ENCODE measurements around the genes GNAS and EDN3.

GRCh38 chr20:58888536-58889703, 2.3 kb upstream of the GNAS start:
- PRO-cap, 2 experiments: peak in 2 of 2 experiments; most common plus-strand start chr20:58889180 (in 2); most common minus-strand start chr20:58888793 (in 2)

DNA sequence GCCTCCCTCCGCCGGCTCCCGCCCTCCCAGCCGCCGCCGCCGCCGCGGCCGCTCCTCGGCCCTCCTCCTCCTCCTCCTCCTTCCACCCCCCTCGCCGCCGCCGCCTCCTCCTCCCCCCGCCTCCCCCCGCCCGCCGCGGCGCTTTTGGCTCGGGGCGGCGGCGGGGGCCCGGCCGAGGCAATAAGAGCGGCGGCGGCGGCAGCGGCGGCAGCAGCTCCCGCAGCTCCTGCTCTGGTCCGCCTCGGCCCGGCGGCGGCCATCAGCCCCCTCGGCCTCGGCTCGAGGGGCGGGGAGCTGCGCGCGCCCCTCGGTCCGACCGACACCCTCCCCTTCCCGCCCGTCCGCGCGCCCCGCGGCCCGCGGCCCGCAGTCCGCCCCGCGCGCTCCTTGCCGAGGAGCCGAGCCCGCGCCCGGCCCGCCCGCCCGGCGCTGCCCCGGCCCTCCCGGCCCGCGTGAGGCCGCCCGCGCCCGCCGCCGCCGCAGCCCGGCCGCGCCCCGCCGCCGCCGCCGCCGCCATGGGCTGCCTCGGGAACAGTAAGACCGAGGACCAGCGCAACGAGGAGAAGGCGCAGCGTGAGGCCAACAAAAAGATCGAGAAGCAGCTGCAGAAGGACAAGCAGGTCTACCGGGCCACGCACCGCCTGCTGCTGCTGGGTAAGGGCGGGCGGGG, at the start of gene GNAS:
GNAS (plus strand) TSS at position 210 of the 670 bp plus-strand sequence.
- PRO-cap, 2 experiments: peak in 2 of 2 experiments; most common plus-strand start position 210 of the sequence (in 2); most common minus-strand start position 57 of the sequence (in 1)

- PRO-cap, 2 experiments: no peak in any of the 2 experiments
Observed at GRCh38 chr20:58899706-58900812, 8.8 kb downstream of the GNAS start.

GRCh38 chr20:58909899-58910469, 18.8 kb downstream of the GNAS start:
- PRO-cap, 2 experiments: no peak in any of the 2 experiments

DNA sequence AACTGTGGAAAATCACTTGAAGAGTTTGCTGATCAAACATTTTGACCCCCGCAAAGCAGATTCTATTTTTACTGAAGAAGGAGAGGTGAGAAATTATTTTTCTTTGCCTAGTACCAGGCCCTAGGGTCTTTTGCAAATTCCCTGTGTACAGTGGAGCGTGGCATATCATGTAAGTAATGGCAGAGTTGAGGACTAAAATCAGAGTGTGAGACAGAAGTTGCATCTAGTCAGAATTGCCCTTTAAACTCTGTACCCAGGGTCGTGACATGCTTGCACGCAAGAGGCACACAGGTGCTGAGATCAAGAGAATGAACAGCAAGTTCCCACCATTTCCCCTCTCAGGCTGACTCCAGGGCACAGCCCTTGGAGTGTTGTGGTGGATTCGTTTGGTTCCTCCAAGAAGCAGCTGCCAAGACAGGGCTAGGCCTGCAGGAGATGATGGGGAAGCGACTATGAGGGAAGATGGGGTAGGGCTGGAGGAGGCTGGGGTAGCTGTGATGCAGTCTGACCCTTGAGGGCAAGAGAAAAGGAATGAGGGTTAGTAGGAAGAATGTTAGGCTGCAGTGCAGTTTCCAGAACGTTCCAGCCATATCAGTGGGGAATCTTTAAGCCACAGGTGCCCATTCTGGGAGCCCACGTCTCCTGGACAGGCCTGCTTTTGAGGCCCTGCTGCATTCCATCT, 6.8 kb downstream of the NELFCD start:
- PRO-cap, 2 experiments: no peak in any of the 2 experiments

DNA sequence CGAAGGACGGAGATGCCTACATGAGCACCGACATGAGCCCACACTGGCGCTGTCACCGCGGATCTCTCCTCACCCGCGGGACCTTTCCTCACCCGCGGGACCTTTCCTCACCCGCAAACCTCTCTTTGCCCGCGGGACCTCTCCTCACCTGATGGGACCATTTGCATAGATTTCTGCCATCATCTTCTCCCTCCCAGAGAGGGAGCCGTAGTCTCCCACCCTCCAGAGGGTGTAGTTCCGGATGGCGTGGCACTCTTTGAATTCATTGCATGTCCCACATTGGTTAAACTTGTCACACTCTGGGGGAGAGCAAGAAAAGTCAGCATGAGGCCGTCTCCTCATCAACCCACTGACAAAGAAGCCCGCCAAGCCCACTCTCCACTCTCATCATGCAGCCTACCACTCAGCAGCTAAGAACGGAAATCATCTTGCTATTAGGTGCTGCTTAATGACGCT, 9.6 kb downstream of the CTSZ start:
- PRO-cap, 2 experiments: no peak in any of the 2 experiments

DNA sequence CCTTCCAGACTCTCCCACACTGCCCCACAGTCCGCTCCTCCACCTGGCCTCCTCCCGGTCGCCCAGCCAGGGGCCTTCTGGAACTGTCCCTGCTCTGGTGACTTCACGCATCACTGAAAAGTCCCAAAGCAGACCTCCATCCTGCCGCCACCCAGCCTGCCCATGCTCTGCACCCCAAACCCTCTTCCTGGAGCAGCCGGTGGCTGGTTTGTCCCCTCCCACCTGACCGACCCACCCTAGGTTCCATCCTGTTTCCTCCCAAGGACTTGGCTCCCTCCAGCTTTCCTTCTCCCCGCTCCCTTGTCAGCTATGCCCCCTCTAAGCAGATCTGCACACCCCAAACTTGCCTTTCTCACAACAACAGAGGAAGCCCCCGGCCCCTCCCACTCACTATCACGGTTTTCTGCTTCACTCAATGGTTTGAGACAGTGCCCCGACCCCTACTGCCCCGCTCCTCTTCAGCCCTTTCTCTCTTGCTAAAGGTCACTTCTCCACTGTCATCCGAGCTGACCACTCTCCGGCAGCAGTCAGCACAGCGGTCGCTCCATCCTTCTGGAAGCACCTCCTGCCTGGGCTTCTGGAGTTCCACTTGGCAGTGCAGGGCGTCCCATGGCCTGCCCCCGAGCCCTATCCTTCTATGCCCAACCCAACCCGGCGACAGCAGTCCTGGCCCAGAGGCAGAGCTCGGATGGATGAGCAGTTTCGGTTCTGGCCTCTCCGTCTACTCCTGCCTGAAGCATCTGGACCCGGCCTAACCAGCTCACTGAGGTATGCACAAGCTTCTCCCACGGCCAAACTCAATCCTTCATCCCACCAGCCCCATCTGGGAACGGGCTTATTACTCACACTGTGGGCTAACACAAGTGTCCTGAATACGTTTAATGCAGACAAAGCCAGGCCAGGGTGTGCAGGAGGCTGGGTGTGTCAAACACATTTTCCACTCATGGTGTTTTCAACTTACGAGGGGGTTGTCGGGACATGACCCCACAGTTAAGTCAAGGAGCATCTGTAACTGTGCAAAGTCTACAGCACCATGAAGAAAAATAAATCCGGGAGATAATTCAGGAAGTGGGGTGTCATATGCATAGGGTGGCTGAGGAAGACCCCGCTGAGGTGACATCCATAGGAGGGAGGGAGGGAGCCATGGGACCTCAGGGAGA, 4.1 kb downstream of the CTSZ start:
- PRO-cap, 2 experiments: no peak in any of the 2 experiments

DNA sequence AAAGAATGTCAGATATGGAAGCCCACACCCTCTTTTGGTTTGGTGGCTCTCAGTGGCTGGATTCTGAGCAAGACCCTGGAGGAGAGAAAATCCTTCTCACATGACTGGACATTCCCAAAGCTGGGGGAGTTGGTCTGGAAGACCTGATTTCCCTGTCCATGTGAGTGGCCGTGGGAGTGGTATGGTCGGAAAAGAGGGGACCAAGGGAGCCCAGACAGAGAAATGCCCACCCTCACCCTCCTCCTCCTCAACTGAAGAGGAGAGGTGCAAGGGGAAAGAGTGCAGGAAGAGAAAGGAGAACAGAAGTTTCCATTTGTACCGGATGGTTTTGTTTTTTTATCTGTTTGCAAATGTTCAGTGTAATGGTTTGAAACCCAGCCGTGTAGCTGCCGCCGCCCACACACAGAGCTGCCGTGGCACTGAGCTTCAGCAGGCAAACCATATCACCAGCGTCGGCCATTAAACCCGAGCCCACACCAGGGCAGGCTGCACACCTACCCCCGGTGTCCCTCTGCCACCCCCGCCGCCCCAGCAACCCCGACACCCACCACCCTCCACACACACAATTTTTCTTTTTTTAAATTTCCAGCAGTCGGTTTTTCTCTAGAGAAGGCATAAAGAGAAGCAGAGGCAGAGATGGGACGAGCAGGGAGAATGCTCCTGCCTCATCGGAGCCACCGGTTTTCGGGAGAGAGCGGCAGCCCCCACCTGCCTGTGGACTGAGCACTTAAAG, 17.8 kb upstream of the ZNF831 start:
- PRO-cap, 2 experiments: peak in 2 of 2 experiments; most common plus-strand start position 399 of the sequence (in 2); most common minus-strand start position 421 of the sequence (in 2)

DNA sequence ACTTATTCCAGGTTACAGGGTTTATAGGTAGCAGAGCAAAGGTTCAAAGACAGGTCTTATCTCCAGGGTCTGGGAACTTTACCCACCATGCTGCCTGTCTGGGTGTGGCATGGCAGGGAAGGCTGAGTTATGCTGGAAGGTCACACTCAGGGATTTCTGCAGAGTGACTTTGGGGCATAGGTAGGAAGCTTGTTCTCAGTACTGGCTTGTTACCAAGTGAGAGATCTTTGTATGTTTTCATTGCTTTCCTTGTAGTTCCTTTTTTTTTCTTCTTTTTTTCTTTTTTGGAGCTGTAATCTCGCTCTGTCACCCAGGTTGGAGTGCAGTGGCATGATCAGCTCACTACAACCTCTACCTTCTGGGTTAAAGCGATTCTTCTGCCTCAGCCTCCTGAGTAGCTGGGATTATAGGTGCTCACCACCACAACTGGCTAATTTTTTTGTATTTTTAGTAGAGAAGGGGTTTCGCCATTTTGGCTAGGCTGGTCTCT, 1.9 kb downstream of the ZNF831 start:
- PRO-cap, 2 experiments: peak in 1 of 2 experiments; most common plus-strand start position 342 of the sequence (in 1); most common minus-strand start position 324 of the sequence (in 1)

GRCh38 chr20:59177680-59178429, 14.2 kb downstream of the ZNF831 start:
- PRO-cap, 2 experiments: peak in 1 of 2 experiments; most common plus-strand start chr20:59178098 (in 1); most common minus-strand start chr20:59177985 (in 1)

DNA sequence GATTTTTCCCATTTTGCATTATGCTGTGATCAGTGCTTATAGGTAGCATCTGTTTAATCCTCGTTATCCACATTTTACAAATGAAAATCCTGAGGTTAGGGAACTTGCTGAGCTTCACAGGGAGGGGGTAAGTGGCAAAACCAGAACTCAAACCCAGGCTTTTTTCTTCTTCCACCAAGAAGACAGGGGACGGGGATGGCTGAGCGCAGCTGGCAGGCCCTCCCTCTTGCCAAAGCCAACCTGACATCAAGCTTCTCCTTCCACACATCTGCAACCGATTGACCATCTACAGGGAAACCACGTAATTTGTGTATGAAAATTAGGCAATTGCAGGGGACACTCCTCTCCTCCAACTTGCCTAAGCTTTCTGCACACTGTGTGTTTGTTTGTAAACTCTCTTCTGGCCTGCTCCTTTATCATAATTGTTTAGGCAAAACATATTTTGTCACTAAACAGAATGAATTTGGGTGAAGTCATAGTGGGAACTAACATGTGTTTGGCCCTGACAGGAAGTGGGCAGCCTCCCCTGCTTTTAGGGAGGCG, 18.8 kb downstream of the ZNF831 start:
- PRO-cap, 2 experiments: no peak in any of the 2 experiments

GRCh38 chr20:59299825-59300178, 609 bp upstream of the EDN3 start:
- PRO-cap, 2 experiments: no peak in any of the 2 experiments

DNA sequence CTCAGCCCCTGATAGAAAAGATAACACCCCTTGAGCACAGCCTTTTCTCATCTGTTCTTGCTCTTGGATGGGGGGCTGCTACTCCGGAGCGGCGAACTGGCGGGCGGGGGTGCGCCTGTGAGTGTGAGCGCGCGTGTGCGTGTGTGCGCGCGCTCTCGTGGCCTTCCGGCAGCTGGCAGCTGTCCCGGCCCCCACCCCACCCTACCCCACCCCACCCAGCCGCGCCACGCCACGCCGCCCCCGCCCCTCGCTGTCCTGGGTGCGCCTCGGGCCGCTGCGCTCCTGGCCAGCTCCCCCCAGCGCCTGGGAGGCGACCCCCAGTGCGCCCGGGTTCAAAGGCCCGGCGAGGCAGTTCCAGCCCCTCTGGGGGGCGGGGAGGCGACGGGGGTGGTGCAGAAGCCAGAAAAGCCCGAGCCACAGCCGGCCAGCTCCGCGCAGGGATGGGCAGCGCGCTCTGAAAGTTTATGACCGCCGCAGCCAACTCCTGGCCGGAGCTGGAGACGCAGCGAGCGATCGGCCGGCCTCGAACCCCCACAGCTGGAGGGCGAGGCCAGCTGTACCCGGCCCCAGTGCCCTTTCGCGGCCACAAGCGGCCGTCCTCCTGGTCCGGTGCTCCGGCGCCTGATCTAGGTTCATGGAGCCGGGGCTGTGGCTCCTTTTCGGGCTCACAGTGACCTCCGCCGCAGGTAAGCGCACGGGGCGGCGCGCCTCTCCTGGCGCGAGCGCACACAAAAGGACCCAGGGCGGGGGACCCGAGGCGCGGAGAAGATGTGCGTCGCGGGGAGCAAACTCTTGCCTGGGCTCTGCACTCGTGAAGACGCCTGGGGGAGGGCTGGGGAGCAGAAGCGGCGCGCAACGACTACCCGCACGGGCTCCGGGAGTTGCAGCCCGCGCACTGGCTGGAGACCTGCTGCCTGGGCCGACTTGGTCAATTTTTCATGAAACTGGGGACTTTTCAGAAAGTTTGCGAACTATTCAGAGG, at the start of gene EDN3:
EDN3 (plus strand) TSS at position 433 of the 982 bp plus-strand sequence.
- PRO-cap, 2 experiments: no peak in any of the 2 experiments

DNA sequence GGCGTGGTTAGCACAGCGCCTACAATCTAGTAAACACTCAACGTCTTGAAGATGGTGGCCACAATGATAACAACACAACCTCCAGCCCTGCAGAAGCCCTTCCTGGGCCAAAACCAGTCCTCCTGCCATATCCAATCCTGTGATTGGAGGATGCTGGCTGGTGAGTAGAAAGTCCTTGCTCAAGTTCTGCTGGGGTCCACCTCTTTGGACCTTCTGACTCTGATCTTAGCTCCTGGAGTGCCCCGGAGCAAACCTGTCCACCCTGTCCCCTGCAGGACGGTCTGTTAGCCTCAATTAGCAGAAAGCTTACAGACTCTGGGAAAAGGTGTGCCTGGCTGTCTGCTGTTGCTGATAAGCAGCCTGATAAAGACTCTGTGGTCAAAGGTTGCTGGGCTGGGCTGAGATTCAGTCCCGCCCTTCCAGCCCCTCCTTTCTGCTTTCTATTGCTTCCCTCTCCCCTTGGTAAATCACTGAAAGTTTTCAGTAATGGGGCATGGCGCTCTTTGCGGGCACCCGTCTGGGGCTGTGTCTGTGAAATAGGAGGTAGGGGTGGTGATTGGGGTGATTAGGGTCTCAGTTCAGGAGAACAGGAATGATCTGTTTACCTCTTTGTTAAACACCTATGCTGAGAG, 8.4 kb downstream of the EDN3 start:
- PRO-cap, 2 experiments: no peak in any of the 2 experiments

DNA sequence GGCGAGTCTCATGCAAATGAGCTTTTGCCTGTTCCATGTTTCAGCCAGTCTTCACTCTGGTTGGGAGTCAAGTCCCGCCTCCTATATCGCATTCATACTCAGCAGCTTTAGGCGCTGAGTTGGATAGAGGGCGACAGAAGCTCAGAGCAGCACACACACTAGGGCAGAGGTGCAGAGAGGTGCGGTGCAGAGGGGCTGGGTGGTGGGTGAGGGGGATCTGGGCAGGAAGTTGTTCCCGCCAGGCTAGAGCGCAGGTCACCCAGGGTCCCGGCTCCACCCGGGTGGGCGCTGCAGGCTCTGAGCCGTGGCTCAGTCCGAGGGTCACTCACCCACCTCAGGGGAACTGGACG, 89.2 kb upstream of the PHACTR3 start:
- PRO-cap, 2 experiments: no peak in any of the 2 experiments

- PRO-cap, 2 experiments: no peak in any of the 2 experiments
Observed at GRCh38 chr20:59777177-59777689, 156.2 kb downstream of the SYCP2 start.

DNA sequence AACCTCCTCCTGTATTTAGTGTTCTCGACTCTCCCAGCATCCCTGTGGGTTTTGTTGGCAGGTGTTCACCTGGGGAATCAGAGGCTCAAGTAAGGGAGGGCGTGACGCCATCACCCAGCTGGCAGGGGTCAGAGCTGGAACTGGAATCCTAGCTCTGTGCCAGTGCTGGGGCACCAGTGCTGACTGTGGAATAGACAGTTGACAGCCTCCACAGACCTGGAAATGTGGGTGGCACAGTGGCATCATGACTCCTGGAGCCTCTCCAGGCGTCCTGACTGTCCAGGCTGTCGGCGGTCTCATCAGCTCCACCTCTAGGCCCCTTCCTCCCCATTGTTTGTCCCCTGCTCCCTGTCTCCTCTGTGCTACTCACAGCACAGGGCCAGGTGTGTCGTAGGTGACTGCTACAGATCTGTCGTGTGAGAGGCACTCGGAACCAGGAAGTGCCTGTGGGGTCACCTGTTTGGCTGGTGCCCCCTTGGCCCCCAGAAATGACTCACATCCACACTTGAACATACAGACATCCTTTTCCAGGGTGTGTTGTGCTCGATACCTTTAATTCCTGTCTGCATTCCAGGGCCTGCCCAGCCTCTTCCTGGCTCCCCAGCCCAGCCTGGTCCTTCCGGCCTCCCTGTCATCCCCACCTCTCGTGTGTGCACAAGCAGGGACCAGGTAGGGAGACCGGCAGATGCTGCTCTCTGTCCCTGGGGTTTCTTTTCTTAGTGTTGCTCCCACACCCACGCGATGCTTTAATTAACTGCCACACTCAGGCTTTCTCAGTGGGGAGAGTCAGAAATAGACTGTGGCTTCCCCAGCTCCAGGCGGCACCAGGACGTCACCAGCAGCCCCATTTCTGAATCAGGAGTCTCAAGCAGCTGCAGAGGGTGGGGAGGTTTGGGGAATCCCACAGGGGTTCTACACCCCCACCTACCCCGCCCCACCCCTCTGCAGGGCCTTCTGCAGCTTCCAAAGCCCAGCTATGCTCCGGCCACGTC, 102.4 kb downstream of the SYCP2 start:
- PRO-cap, 2 experiments: no peak in any of the 2 experiments

GRCh38 chr20:60201953-60202455, 243.8 kb downstream of the CDH26 start:
- PRO-cap, 2 experiments: no peak in any of the 2 experiments

DNA sequence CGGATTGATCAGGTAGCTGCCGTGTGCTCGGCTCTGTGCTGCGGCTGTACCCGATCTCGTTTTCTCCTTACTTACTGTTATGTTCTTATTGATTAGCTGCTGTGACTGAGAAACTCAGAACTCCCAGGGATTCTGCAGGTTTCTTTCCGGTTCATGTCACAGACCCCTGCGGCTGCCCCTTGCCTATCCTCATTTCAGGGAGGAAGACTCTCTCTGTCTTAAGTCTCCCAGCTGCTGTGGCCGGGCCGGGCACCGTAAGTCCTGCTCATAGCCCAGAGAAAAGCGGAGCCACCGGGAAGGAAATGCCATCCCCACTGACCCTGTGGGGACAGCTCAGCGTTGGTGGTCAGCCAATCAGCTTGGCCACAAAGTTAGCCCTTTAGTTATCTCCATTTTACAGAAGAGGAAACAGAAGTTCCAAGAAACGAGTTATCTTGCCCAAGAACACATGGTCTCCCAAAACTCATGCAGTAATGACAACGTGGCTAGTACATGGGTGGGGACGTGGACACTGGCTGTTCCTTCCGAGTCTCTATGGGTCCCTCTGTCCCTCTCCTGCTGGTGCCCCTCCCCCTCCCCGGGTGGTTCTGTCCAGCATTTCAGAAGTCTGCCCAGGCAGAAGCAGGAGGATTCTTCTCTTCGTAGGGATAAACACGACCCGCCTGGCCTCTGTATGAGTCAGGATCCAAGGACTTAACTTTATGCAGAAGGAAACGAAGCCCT, 273.7 kb downstream of the CDH4 start:
- PRO-cap, 2 experiments: no peak in any of the 2 experiments

DNA sequence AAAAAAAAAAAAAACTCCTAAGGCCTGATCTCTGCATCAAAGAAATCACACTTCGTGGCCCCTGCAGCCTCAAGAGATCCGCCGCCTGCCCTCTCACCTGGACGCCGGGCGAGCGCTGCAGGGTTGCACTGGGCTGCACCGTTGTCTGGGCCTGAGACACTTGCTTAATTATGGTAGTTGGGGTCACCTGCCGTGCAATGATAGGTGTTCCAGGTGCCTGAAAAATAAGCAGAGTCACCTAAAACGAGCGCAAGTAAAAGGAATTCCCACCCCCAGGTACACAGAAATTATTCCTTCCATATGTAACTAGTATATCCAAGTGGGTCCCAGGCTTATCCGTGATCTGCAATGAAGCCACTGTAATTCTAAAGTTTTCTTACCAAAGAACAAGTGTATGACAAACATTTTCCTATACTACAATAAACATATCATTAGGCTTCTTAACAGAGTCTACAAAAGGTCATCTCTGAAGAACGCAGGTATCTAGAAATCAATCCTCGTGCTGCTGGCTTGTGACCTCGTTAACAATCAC, 52.9 kb downstream of the TAF4 start:
- PRO-cap, 2 experiments: no peak in any of the 2 experiments

Measured in cytotoxic T cell (primary cell).